ENCODE measurements around a stretch of chr5.

- PRO-cap = no peak
Measured at GRCh38 chr5:128634091-128634613, 96.1 kb upstream of the FBN2 start.

- PRO-cap = no peak
Measured at GRCh38 chr5:128966115-128966671, 905 bp downstream of the SLC27A6 start.

GRCh38 chr5:131019778-131020352, 145.2 kb downstream of the HINT1 start:
- PRO-cap = no peak

DNA sequence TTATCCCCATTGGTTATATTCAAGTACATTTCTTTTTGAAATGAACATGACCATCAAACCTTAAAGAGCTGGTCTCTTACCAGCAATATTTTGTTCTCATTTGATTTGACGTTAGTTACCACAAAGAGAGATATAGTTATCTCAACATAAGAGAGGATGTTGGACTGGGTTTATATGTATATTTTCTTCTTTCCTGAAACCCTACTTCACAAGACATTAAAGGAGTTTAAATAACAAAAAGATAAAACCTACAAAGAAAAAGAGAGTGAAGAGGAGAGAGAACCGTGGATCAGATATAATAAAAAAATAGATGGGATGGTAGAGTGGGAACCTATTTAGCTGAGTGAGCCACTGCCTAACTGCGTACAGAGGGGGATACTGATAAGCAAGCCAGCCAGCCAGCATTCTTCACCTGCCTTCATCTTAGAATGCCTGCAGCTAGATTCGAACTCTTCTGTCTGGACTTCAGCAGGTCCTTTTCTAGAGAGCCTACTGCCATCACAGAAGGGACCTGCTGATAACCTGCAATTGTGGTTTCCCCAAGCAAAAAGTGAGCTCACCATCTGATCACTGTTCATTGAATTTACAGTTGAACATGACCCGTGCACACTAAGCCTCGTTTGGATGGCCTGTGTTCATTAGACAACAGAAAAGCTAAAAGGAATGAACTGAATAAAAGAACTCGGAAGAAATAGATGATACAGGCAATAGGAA, 109.3 kb downstream of the CDC42SE2 start:
- PRO-cap = no peak

DNA sequence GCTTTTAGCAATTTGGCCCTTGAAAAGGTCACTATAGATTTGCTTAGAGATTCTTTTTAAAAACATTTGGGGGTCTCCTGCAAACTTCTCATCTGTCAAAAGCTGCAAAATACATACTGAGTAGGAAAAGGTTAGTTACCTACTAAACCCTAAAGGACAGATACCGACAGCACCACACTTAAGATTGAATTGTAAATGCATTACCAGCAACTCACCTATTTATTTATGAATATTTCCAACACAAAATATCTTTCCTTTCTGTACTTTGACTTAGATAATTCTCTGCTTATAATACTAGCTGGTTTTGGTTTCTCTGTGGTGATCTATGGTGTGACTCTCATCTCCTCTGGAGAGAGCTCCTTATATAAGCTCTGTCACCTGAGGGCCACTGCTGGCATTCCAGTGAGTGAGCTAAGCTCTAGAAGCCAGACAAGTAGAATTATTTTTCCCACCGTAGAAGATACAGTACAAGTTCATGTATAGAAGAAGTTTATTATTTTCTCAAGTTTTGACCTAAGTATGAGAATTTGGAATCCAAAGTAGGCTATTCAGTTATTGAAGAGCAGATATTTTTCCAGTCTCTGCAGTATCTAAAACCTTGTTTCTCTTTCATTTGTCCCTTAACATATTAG, 111.5 kb downstream of the CDC42SE2 start:
- PRO-cap = no peak

DNA sequence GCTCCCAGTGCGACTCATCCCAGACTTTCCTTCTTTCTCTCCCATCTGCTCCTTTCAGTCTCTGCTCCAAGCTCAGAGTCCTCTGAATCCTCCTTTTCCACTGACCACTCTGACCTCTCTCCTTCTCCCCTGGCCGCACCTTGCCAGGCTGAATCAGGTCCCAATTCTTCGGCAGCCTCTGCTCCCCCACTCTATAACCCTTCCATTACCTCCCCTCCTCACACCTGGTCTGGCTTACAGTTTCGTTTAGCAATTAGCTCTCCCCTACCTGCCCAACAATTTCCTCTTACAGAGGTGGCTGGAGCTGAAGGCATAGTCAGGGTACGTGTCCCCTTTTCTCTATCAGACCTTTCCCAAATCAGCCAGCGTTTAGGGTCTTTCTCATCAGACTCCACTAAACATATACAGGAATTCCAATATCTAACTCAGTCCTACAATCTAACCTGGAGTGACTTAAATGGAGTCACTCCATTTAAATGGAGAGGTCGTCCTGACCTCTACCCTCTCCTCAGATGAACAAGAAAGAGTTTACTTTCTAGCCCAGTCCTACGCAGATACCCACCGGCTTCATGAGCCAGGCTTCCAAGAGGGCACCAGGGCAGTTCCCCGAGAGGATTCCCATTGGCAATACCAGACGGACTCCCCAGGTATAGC, 61.9 kb downstream of the RAPGEF6 start:
- PRO-cap = no peak

GRCh38 chr5:131640044-131640821, 5.2 kb upstream of the RAPGEF6 start:
- PRO-cap = no peak

GRCh38 chr5:131727677-131728404, 69.0 kb downstream of the FNIP1 start:
- PRO-cap = no peak

DNA sequence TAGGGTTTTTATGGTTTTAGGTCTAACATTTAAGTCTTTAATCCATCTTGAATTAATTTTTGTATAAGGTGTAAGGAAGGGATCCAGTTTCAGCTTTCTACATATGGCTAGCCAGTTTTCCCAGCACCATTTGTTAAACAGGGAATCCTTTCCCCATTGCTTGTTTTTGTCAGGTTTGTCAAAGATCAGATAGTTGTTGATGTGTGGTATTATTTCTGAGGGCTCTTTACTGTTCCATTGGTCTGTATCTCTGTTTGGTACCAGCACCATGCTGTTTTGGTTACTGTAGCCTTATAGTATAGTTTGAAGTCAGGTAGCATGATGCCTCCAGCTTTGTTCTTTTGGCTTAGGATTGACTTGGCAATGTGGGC, 64.4 kb downstream of the FNIP1 start:
- PRO-cap = no peak

GRCh38 chr5:131747658-131748080, 49.1 kb downstream of the FNIP1 start:
- PRO-cap = no peak

GRCh38 chr5:131810910-131811109, 14.0 kb upstream of the FNIP1 start:
- PRO-cap = no peak

GRCh38 chr5:132020186-132020713, 8.8 kb upstream of the ACSL6 start:
- PRO-cap = no peak

- PRO-cap = no peak
Measured at GRCh38 chr5:132053942-132054648, 6.4 kb upstream of the IL3 start.

DNA sequence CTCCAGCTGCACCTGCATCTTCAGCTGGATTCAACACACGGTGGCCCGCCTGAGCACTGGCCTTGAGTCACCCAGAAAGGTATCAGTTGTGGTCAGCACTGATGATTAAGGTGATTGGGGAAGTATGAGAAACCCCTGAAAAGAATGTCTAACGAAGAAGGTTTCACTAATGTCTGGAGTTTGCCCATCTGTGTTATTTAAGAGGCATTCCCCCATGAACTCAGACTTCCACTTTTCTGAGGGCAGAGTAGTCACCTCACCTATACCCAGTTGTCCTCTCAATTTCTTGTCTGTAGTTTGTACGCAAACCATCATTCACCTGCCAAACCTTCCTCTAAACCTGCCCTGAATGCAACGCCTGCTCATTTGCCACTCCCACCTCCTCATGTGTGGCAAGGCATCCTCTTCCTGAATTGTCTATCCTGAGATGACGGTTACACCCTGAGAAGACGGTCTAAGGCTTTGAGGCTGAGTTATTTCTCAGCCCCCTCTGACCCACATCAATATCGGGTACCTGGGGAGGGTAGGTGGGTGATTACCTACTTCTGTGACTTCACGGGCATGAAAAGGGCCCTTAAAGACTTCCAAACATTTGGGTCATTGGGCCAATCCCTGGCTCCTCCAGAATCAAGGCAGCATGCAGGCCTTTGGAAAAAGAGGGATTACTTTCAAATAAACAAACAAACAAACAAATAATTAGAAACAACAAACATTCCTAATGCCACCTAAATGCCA, 27.3 kb downstream of the CSF2 start:
- PRO-cap = no peak

GRCh38 chr5:132221808-132222368, 5.8 kb downstream of the P4HA2 start:
- PRO-cap = no peak

DNA sequence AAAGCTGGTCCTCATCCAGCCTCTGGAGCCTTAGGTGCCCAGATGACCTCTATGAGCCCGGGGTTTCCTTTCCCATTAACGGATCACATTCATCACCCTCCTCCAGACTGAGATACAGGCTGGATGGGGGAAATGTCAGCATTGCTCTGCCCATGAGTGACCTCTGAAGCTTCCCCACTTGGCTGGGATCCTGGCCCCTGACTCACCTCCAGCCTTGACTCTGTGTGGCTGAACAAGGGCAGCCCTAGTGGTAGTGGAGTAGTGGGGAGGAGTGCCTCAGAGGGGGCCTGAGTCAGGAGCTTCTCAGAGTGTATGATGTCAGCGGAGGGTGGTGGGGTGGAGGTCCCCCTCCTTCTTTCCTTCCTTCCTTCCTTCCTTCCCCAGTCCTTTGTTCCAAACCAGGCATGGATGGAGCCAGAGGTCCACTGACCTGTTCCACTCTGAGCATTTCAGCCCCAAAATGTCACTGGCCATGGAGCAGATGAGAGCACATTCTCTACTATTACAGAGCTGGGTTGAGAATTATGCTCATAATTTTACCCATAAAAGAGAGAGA, 6.5 kb downstream of the PDLIM4 start:
- PRO-cap = no peak

DNA sequence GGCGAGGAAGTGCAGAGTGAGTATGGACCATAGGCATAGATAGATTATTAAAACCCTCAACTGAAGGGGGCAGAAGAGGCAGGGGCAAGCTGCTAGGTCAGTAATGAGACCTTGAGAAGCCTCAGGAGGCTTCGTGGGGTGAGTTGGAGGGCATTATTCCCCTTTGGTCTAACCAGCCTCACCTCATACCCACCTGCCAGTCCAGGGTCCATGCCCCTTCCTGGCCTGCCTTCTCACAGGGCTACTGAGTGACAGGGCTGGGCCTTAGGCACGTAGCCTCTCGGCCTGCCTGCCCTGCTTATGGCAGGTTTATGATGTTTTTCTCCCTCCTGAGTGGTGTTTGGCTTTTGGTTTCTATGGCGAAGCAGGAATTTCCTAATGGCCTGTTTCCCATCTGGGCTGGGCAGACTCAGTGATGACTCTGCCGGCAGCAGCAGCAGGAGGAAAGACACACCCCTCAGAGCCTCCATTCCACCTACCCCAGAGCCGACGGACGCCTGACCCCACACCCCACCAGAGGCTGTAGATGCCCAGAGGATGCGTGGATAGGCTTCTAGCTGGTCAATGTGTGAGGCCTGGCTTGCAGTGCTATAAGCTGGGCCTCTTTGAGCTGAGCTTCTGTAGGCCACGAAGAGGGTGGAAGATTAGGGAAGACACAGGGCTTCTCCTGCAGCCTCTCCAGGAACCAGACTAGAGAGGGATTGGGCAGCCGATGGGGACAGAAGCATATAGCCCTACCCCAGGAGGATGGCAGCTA, 8.2 kb downstream of the PDLIM4 start:
- PRO-cap = no peak

- PRO-cap = no peak
Measured at GRCh38 chr5:132293192-132293502, 1.0 kb upstream of the SLC22A4 start.

DNA sequence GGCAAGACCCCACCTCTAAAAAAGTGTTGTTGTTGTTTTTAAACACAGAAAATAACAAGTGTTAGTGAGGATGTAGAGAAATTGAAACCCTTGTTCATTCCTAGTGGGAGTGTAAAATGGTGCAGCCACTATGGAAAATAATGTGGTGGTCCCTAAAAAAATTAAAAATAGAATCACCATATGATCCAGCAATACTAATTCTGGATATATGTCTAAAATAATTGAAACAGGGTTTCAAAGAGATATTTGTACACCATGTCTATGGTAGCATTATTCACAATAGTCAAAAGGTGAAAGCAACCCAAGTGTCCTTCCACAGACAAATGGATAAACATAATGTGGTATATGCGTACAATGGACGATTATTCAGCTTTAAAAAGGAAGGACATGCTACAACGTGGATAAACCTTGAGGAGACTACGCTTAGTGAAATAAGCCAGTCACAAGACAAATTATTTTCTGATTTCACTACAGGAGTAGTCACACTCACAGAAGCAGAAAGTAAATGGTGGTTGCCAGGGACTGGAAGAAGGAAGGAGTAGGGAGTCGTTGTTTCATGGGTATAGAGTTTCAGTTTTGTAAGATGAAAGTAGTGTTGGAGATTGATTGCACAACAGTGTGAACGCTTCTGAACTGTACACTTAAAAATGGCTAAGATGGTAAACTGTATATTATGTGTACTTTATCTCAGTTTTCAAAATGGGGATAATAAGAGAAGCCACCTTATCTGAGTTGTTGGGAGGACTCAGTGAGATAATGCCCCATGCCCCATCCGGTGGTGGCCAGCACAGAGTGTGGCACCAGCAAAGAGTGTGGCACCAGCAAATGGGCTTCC, 4.0 kb downstream of the SLC22A4 start:
- PRO-cap = no peak

DNA sequence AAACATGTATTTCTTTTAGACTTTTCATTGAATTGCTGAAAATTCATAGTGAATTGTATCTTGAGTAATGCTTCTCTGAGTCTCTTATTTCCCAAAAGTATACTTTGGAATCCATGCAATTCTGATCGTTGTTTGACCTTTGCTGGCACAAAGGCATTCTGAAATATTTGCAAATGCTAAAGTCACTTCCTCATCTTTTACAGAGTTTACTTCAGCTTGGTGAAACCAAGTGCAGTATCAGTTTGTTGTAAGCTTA, 45.1 kb downstream of the SLC22A5 start:
- PRO-cap = no peak

Data from endodermal cell (in vitro differentiated cells).